B cell (primary cell): ENCODE data around the gene CPA5.

GRCh38 chr7:128911336-128912116 lies 1.0 kb upstream of the KCP start:
- PRO-cap = no peak
- CAGE, long polyA plus RNA = no peak

GRCh38 chr7:128916055-128916685 lies 5.7 kb upstream of the KCP start:
- PRO-cap = no peak
- CAGE, long polyA plus RNA = no peak

GRCh38 chr7:129066914-129067417 lies 12.1 kb upstream of the TNPO3 start:
- PRO-cap = no peak
- CAGE, long polyA plus RNA = no peak

DNA sequence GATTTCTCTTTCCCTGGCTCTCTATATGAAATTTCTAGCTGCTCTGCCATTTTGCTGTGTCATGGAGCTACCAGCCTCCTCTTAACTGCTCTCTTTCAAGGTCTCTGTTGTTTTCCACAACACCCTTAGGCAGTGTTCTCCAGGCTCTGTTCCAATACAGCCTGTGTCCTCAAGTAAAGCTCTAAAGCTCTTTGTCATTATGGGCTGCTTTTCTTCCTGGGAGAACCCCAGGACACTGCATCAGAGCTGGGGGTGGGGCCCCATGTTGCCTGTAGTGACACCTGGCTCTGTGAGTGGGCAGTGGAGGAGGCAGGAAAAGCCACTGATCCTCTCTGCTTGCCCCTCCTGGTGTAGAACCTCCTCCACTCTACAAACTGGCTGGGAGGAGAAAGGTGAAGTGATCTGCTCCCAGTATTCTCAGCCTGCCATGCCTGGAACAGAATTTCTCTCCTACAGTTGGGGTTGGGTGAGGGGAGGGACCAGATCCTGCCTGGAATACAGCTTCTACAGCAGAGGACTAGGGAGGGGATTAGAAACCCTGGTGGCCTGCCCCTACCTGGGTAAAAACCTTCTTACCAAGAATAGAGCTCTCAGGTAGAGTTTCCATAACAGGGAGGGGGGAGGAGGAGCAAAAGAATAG lies 33.8 kb upstream of the TSPAN33 start:
- PRO-cap = no peak
- CAGE, long polyA plus RNA = no peak

DNA sequence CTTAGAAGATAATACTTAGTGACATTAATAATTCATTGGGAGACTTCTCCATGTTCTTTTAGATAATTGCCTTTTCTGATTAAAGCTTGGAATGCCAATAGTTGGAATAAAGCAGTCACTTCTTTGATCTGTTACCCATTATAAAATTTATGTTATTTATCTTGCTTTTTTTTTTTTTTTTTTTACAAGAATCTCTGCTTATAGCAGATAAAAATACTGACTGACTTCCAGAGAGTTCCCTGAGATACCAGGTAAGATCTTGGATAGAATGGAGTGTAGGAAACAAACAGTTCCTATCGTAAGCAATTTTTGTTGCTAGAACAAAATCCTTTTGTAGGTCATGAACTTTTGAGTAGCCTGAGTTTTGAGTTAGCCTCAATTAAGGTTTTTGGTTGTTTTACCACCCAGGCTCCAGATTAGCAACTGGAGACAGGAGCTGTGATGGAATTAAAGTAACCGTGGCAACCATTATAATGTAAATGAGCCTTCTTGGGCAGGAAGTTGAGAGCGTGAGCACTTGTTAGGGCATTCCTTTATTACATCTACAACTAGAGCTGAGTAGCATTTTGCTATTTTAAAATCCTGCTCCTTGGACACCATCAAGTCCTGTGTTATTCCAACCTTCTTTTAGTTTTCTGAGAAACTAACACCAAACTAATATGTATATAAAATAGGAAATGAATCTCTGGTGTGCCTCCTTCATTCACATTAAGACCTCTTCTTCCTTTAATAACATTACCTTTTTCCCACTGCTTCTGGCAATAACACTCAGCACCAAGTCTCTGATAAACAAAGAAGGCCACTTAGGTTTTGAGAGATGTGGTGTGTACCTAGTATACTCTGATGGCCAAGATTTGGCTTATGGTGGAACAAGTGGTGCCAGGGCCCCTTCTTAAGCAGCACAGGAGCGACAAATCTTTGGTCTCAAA lies 33.8 kb downstream of the AHCYL2 start:
- PRO-cap = no peak
- CAGE, long polyA plus RNA = no peak

- PRO-cap = no peak
- CAGE, long polyA plus RNA = no peak
Observed at GRCh38 chr7:129410356-129410608, 23.9 kb upstream of the STRIP2 start.

GRCh38 chr7:129569663-129570155 lies 41.8 kb upstream of the NRF1 start:
- PRO-cap = no peak
- CAGE, long polyA plus RNA = no peak

DNA sequence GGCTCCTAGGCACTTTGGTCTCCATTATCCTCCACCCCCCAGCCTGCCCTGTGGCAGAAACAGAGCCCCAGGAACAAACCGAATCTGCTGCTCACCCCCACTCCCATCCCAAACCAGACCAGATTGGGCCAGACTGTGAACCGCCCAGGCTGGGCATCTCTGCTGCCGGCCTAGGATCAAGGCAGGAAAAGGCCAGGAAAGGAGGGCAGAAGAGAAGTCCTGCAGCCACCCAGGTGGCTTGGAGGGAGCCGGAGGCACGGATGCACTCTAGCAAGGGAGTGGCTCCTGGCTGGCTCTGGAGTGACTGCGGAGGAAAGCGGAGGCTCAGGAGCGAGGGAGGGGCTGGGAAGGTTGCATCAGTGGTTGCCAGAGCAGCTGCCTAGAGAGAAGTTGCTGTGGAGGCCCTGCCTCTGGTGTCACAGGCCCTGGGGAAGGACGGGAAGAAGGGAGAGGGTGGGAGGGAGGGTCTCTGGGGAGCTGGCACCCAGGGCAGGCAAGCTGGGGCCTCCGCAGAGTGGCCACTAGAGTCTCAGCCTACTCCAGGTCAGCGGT lies 164.0 kb downstream of the NRF1 start:
- PRO-cap = no peak
- CAGE, long polyA plus RNA = no peak

- PRO-cap = no peak
- CAGE, long polyA plus RNA = no peak
Observed at GRCh38 chr7:129877202-129877709, 75.5 kb downstream of the UBE2H start.

- PRO-cap = no peak
- CAGE, long polyA plus RNA = start-site peak on the minus strand at chr7:129950637-129951140, 29 and 109 reads in 2 replicates
Observed at GRCh38 chr7:129950157-129950964, 2.4 kb downstream of the UBE2H start.

GRCh38 chr7:129951880-129952444 lies 798 bp downstream of the UBE2H start:
- PRO-cap = no peak
- CAGE, long polyA plus RNA = no peak

DNA sequence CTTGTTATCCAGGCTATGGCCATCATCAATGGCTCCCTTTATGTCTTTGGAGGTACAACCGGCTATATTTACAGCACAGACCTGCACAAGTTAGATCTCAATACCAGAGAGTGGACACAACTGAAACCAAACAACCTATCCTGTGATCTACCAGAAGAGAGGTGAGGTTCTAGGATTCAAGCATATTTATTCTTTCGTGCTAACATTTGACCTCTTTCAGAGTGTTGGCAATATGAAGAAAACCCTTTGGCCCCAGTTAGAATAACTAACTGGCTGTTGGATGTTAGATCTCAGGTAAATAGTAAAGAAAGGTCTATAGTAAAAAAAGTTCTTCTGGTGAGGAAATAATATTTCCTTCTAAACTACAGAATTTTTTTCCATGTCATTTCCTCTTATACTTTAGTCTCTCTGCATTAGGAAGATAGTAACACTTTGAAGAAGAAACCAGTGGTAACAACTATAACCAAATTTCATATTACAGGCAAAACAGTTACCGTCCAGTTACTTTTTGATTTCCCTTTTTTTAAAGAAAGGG lies 51.8 kb downstream of the KLHDC10 start:
- PRO-cap = no peak
- CAGE, long polyA plus RNA = no peak

DNA sequence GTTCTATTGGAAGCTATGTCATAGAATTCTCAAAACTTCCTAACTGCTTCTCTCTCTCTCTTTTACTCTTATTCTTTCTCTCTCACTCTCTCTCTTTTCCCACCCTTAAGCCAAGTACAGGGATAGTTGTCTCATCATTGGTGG lies at the start of gene CPA5:
TSS of gene CPA5 (plus strand) at position 42 of the 144 bp plus-strand sequence.
- PRO-cap = no peak
- CAGE, long polyA plus RNA = no peak

GRCh38 chr7:130394243-130394753 lies 14.0 kb downstream of the CPA1 start:
- PRO-cap = no peak
- CAGE, long polyA plus RNA = no peak

DNA sequence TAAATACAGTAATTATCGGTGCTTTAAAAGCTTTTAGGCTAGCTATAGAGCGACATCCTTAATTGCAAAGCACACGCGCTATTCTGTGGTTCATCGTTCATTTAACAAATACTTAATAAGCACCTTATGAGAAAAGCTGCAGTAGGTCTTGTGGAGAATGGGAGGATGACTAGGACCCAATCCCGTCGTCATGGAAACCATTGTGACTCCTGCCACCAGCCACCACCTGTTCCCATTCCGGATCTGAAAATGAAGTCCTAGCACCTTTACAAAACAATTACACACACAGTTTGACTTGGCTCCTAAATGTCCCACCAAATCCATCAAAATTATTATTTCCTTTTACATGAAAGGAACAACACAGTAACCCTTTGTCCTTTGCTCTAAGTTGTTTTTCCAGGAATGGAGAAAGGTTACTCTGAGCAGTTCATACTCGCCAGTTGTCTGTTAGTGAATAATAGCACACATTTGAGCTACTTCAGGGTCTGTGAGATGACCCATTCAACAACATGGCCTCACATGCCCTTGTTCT lies 785 bp upstream of the CEP41 start:
- PRO-cap = no peak
- CAGE, long polyA plus RNA = no peak

- PRO-cap = no peak
- CAGE, long polyA plus RNA = no peak
Observed at GRCh38 chr7:130488829-130489705, 2.8 kb upstream of the MEST start.

DNA sequence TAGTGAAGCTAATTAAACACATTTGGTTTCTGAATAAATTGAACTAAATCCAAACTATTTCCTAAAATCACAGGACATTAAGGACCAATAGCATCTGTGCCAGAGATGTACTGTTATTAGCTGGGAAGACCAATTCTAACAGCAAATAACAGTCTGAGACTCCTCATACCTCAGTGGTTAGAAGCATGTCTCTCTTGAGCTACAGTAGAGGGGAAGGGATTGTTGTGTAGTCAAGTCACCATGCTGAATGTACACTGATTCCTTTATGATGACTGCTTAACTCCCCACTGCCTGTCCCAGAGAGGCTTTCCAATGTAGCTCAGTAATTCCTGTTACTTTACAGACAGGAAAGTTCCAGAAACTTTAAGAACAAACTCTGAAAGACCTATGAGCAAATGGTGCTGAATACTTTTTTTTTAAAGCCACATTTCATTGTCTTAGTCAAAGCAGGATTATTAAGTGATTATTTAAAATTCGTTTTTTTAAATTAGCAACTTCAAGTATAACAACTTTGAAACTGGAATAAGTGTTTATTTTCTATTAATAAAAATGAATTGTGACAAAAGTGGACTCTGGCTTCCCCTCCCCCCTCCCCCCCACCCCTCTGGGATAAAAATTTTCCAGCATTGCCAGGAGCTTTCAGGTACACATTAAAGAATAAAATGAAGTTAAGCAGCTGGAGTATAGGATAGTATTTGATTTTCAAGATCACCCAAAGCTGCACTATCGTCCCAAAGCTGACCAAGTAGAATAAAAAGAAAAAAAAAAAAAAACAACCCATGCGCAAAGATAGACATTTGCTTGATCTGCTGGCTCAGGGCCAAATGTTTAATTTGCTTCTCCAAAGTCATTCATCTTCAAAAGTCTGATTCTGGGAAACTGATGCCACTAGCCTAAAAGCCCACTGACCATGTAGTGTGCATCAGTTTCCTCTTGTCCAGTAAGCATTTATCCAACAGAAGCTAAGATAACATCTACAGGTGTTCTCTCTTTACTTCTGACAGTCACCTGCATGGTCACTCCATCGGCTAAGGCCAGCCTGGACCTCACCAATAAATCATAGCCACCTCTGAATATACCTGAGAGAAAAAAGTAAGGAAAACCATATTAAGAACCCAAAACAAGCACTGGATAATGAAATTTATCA lies 14.2 kb downstream of the MEST start:
- PRO-cap = no peak
- CAGE, long polyA plus RNA = no peak

DNA sequence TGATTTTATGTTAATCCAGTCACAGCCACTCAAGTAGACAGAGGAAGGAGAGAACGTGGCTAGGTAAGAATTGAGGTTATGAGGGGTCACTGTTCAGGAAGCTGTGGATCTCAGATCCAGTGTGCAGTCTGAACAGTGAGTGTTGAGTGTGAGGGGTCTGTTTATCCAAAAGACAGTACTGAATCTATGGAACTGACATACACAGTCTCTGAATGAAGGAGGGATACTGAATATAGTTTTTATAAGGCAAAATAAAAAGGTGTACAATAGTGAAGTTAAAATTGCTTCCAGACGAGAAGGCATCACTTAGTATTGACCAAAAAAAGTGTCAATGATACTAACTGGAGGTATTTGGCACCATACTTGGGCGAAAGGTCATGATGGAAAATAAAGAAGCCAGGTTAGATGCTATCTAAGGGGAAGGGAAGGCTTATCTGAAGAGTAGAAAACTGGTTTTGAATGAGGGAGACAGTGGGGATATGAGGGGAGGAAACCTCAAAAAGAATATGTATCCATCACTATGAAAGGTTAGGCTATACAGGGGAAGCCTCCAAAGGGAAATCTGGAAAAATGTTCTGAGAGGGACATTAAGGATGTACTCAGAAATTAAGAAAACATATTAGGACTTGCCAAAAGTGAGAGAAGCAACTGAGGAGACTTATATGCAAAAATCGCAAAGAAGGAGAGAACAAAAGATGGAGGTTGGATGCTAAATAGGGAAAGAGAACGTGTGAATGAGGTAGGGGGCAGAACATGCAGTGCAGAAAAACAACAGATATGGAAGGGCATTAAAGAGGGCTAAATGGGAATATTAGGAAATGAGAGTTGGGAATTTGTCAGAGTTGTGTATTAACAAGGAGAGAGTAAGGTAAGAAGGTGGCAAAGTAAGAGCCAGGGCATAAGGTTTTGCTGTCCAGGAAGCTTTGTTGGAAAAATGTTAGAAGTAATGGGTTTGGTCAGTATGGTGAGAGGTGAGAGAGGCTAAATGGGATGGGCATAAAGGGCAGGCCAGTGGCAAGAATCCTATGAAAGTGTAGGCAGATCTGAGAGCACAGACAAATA lies 24.3 kb downstream of the MEST start:
- PRO-cap = no peak
- CAGE, long polyA plus RNA = no peak

GRCh38 chr7:130556146-130556521 lies 64.2 kb downstream of the MEST start:
- PRO-cap = no peak
- CAGE, long polyA plus RNA = no peak

- PRO-cap = no peak
- CAGE, long polyA plus RNA = no peak
Observed at GRCh38 chr7:130560818-130561360, 69.0 kb downstream of the MEST start.